Placental epithelial cell (primary cell): ENCODE measurements around a stretch of chr4.

DNA sequence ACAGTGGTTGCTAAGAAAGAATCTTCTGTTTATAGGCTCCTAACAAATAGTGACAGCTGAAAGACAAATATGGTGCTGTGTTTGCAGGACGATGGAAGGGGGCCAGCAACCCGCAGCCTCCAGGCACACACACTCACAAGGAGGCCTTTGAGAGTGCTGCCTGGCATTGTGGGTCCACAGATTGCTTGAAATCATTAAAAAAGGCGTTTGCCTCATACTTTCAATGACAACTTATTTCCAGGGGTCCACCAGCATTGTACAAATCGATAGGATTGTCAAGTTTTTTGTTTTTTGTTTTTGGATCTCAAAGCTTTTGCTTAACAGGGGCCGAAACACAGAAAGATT, 32.5 kb upstream of the PDLIM3 start:
- CAGE, long polyA plus RNA: no peak

DNA sequence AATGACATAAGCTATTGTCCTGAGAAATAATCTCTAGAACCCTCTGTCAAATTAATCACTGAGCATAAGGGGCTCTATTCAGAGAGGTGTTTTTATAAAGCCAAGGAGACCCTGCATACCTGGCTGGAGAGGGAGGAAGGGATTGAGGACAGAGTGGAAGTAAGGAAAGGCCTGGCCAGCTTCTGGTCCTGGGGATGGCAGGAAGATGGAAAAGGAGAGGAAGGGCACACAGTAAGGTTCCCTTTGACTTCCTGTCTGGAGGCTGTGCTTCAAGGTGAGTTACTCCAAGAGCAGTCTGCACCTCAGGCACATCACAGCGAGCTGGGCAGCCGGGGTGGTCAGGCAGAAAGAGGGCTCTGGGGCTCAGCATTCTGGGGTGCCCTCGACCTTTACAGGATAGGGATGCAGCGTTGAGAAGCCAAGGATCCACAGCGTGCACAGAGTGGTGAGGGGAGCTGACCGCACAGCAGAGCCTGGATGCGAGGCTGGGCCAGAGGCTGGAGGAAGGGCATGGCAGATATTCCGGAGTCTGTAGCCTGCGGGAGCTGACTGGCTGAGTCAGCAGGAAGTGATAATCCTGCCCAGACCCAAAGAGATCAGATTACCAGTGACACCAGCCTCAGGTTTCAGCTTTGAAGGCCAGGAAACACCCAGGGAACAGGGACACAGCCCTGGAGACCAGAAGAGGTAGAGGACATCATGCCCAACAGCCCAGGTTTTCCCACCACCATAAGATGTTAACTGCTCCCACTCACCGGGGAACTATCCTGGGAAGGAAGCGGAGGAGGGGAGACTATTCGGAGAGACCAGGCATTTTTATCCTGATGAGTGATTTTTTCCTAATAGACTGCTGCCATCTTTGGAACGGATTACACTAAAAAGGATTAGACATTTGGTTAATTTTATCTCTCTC, 38.4 kb upstream of the PDLIM3 start:
- CAGE, long polyA plus RNA: no peak

- CAGE, long polyA plus RNA: no peak
These were observed 56.3 kb upstream of the PDLIM3 start for GRCh38 chr4:185591551-185591972.

- CAGE, long polyA plus RNA: no peak
These were observed 138.0 kb downstream of the SORBS2 start for GRCh38 chr4:185673710-185674670.

GRCh38 chr4:185716952-185717338, 95.0 kb downstream of the SORBS2 start:
- CAGE, long polyA plus RNA: no peak

DNA sequence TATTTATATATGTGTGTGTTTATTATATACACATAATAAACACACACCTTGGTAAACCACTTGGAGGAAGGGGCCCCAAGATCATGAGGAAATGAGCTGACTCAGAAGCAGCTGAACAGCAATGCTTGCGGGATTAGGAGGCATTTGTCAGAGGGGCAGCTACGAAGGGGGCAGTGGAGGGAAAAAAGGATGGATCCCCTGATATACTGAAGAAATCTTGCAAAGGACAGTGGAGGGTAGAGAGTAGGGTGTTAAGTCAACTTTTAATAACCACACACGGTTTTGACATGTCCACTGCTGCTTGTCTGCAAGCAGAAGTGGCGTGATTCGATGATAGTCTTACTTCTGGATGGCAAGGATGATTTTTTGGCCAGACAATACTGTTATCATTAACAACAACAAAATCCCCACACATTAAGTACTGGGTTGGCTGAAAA, 120.1 kb upstream of the SORBS2 start:
- CAGE, long polyA plus RNA: no peak

GRCh38 chr4:185999174-185999721, 69.7 kb upstream of the TLR3 start:
- CAGE, long polyA plus RNA: no peak

- CAGE, long polyA plus RNA: no peak
These were observed 934 bp upstream of the CYP4V2 start for GRCh38 chr4:186190380-186190885.

- CAGE, long polyA plus RNA: no peak
These were observed 924 bp downstream of the CYP4V2 start for GRCh38 chr4:186192132-186192849.

GRCh38 chr4:186205122-186205562, 13.8 kb downstream of the CYP4V2 start:
- CAGE, long polyA plus RNA: no peak

DNA sequence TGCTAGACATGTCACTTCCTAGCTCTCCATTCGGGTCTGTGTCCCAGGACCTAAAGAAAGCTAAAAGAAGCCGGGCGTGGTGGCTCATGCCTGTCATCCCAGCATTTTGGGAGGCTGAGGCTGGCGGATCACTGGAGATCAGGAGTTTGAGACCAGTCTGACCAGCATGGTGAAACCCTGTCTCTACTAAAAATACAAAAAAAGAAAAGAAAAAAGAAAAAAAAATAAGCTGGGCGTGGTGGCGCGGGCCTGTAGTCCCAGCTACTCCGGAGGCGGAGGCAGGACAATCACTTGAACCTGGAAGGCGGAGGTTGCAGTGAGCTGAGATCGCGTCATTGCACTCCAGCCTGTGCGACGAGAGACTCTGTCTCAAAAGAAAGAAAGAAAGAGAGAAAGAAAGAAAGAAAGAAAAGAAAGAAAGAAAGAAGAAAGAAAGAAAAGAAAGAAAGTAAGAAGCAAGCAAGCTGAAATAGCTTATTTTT, 806 bp upstream of the F11 start:
- CAGE, long polyA plus RNA: no peak

DNA sequence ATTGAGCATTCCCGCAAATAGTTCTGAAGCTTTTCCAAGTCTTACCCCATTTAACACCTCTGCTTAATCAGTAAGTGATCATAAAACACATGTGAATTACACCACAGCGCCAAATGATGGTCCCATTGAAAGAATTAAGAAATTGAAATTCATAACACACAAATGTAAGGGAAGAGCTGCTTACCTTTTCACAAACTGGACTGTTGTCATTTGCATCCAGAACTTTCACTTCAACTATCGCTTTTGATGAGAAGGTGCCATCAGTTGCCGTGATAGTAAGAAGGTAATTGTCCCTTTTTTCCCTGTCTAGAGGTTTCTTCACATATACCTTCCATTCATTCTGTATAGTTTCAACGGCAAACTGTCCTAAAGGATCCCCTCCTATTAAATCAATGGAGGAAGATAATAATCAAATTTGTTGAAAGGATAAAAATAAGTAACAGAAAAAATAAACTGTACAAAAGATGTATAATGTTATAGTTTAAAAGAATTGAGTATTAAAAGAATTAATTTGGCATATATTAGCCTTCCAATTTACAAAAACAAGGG, 61.5 kb upstream of the MTNR1A start:
- CAGE, long polyA plus RNA: no peak

GRCh38 chr4:186684559-186685388, 38.9 kb downstream of the FAT1 start:
- CAGE, long polyA plus RNA: no peak

DNA sequence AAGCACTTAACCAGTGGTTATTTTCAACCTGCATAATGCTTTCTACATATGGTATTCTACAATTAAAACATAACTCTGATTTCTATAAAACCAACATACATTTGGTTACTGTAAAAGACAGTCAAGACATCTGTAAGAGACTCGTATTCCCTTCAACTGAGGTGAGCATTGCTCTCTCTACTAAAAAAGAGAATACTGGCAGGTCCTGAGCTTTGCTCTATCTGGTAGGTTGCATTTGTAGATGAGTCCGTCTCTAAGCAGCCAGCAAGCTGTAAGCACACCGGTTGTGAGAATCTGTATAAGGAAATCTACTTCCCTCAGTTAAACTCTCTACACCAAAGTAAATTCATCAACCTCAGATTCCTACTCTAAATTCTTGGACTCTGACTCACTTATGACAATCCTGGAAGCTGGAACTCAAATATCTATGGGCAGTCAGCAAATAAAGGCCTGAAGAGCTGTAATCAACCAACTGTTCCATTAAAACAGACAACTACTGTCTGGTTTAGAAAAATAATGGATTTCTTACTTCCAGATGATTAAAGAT, 38.0 kb downstream of the FAT1 start:
- CAGE, long polyA plus RNA: no peak

DNA sequence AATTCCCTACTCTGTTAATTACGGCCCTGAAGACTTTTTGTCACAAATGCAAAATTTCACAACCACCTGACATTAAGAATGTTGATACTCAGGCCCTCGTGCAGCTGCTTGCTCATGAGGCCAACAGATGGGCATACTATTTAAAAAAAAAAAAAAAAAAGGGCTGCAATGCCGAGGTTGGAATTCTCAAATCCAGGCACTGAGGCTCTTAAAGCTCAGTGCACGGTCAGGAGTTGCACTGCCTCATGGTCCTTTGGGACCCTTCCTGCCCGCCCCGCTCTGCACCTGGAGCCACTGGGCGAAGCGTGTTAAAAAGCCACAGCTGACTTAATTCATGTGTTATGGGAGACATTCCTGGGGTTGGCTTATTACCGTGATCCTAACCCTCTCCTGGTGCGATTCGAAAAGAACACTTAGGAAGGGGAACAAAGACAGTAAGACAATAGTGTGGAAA, 34.3 kb upstream of the FAT1 start:
- CAGE, long polyA plus RNA: no peak

GRCh38 chr4:186764961-186765563, 41.4 kb upstream of the FAT1 start:
- CAGE, long polyA plus RNA: no peak

DNA sequence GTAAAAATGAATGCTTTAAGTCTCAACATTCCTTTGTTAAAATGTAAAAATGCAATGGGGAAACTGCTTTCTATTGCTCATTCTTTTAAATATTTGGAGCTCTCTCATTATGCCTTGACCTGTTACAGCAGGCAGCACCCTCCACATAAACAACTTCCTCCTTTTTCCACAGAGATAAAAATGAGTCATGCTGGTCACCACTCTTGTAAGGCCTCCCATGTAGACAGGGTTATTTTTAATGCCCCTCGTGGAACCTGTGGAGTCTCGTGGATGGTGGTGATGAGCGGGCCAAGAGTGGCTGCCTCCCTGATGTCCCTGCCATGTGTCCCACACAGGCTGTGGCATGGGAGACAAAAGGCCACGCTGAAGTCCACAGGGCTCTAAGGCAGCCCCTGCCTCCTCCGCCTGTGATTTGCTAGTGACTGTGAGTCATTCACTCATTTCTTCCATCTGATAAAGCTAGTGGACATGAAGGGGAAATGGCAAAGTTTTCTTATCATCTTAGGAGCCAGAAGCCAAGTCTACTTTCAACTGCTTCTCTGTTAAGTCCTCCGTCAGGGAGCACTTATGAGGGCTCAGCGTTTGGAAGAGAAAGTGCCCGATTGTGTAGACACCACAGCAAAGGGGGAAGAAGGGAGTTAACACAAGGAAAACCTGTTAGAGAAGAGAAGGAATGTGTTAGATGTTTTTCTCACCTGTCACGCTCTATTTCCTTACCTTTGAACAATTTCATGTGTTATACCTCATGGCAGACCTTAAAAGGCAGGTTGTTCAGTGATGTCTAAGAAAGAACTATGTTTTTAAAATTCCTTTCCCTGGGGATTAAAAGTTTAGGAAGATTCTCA, 121.6 kb upstream of the FAT1 start:
- CAGE, long polyA plus RNA: no peak

DNA sequence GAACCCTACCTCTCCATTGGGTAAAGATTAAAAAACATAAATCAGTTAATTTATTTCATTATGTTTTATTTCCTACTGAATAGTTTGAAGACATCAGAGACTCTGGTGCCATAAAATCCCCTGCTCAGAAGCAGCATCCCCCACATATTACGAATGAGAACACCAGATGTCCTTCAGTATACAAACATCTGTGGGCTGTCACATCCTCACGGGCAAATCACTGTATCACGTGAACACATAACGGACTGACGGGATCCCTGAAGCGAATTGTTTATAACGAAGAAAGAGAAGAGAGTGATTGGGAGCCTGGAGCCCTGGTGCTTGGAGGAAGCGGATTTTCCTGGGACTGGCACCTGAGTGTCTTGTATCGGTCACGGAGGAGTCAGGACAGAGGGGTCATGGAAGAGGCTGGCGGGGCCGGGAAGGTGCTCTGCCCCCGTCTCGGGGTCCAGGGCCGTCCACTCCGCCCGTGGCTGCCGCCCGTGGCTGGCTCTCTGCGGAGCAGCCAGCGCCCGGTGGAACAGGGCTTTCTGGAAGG, 452.7 kb upstream of the FAT1 start:
- CAGE, long polyA plus RNA: no peak

GRCh38 chr4:188206818-188207290, 67.6 kb downstream of the TRIML1 start:
- CAGE, long polyA plus RNA: no peak

DNA sequence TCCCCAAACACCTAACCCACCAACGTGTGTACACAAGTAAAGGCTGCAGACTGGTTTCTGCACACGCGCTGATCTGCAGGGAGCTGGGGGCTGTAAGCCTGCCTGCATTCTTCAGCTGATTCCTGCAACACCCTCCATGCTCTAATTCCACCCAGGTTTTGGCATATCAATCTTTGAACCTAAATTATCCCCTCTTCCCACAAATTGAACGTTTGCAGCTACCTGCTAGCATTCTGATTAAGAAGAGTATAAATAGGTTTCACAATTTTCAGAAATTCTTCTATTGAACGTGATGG, 820.3 kb downstream of the TRIML1 start:
- CAGE, long polyA plus RNA: no peak